ENCODE results near the gene CALML6.

DNA sequence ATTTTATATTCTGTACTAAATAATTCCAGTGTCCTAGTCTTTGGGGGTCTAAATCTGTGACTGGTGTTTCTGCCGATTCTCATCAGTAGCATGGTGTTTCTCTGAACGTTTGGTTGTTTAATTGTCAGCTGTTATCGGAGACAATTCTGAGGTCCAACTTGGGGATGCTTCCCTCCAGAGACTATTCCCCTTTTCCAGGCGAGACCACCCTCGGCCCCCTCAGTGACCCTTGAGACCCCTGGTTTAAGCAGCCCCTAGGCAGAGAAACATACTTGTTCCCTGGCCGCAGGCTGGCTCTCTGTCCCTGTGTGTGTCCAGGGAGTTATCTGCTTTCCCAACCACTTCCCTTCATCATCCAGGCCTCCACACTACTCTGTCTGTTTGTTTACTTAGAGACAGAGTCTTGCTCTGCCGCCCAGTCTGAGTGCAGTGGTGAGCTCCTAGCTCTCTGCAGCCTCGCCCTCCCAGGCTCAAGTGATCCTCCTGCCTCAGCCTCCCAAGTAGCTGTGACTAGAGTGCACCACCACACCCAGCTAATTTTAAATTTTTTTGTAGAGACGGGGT is 3.9 kb downstream of the TMEM88B start:
- RRBS: no CpG with 5 or more reads among the region's 9 CpGs

- RRBS: no CpG with 5 or more reads among the region's 9 CpGs
These were observed 632 bp upstream of the ATAD3B start for GRCh38 chr1:1470896-1471370.

GRCh38 chr1:1597297-1597905 is 2.5 kb downstream of the FNDC10 start:
- RRBS: no CpG with 5 or more reads among the region's 15 CpGs

GRCh38 chr1:1631365-1631509 is 736 bp upstream of the MMP23B start:
- RRBS: 5% methylated on average over 10 of the region's 11 CpGs

GRCh38 chr1:1661885-1662657 is 3.3 kb upstream of the CDK11B start:
- RRBS: no CpG with 5 or more reads among the region's 14 CpGs

GRCh38 chr1:1680847-1681300 is 11.7 kb downstream of the SLC35E2B start:
- RRBS: no CpG with 5 or more reads among the region's 12 CpGs

GRCh38 chr1:1782084-1782337 is 3.7 kb upstream of the NADK start:
- RRBS: no CpG with 5 or more reads among the region's 20 CpGs

- RRBS: no CpG with 5 or more reads among the region's 12 CpGs
These were observed 50.4 kb downstream of the GNB1 start for GRCh38 chr1:1840379-1840987.

GRCh38 chr1:1914806-1915510 is at the start of gene CALML6:
Gene CALML6, plus strand, starts transcription at chr1:1915260.
- RRBS: no CpG with 5 or more reads among the region's 16 CpGs

GRCh38 chr1:1959608-1960370 is 40.7 kb upstream of the TMEM52 start:
- RRBS: no CpG with 5 or more reads among the region's 30 CpGs

- RRBS: no CpG with 5 or more reads among the region's 15 CpGs
These were observed 13.2 kb downstream of the CFAP74 start for GRCh38 chr1:1990173-1990956.

GRCh38 chr1:2137717-2138051 is 56.9 kb downstream of the FAAP20 start:
- RRBS: no CpG with 5 or more reads among the region's 13 CpGs

GRCh38 chr1:2212504-2213546 is 15.3 kb upstream of the SKI start:
- RRBS: 2% methylated on average over 13 of the region's 53 CpGs

DNA sequence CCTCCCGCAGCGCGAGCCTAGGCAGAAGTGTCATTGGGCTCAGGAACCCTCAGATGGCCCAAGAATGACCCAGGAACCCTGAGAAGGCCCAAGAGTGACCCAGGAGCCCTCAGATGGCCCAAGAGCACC is 14.7 kb upstream of the SKI start:
- RRBS: no CpG with 5 or more reads among the region's 3 CpGs

DNA sequence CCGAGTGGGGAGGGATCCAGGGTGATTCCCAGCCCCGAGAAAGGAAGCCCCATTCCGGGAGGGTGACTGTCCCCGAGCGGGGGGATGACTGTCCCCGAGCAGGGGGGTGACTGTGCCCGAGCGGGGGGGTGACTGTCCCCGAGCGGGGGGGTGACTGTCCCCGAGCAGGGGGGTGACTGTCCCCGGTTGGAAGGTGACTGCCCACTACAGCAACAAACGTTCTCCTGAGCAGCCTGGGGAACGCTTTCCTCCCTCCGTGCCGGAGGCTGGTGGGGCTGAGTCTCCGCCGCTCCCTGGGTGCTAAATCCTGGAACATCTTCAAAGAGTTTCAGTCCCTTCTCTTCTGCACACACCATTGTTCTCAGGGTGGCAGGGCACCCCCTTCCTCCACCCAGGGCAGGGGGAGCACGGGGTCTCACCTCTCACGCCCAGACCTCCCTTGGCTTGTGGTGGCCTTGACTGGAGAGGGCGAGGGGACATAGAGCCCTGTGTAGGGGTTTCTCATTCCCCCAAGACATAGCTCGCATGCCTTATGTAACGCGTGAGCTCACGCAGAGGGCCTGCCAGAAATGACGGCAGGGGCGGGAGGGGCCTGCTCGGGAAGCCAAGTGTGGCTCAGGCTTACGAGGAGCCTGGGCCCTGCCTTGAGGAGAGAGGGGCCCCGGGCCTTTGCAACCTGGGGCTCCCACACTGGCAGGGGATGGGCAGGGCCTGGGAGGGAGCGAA is 14.3 kb upstream of the SKI start:
- RRBS: 4% methylated on average over 5 of the region's 31 CpGs

DNA sequence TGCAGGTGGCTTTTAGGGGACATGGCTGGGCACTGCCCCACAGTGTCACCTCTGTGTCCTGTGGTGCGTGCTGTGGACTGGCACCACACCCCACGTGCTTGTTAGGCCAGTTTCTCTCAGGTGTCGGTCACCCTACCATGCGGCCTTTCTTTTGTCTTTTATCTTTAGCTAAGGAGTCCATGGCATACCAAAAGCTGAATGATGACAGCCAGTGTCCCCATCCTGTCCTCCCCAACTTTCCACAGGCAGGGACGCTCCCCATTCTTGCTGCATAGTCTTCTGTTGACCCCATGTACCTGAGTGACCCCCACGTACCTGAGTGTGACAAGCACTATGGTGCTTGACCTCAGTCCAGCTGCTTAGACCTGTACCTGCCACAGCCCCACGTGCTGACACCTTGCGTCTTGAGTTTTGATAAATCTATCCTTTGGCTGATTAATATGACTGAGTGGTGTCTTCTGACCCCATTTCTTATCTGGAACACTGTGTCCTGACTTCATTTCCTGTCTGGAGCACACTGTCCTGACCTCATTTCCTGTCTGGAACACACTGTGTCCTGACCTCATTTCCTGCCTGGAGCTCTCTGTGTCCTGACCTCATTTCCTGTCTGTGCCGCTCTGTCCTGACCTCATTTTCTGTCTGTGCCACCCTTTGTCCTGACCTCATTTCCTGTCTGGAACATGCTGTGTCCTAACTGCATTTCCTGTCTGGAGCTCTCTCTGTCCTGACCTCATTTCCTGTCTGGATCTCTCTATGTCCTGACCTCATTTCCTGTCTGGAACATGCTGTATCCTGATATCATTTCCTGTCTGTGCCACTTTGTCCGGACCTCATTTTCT is 27.0 kb downstream of the SKI start:
- RRBS: 56% methylated on average over 1 of the region's 10 CpGs

- RRBS: no CpG with 5 or more reads among the region's 18 CpGs
These were observed 61.2 kb downstream of the SKI start for GRCh38 chr1:2289178-2289919.

GRCh38 chr1:2303773-2304050 is 75.6 kb downstream of the SKI start:
- RRBS: 56% methylated on average over 2 of the region's 21 CpGs

DNA sequence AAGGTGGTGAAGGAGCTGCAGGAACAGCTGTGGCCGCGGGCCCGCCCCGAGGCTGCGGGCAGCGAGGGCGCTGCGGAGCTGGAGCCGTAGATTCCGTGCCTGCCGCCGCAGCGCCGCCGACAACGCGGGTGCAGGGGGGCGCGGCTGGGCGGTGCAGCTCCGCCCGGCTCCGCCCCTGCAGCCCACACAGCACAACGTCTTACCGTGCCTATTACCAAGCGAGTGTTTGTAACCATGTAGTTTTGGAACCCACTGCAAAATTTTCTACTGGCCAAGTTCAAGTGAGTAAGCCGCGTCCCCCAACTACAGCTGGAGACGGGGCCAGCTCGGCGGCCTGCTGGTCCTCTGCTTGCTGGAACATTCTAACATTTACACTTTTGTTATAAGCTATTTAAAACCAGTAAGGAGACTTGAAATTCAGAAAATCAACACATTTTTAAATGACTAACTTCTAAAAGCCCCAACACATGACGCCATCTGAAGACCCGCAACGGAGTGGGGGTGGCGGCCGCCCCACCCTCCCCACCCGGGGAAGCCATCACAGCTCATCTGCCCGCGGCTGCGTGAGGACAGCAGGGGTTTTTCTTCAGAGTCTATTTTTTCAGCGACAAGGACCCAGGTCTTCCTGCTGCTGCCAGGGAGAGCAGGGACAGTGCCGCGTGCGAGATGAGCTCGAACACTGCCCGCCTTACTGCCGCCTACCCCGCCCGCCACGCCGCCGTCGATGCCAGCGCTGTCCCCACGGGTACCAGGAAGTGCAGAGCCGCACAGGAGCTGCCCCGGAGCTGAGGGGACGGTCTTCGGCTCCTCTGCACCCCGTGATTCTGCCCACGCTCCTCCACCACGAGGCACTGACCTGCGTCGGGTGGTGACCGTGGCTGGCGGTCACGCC is 78.8 kb downstream of the SKI start:
- RRBS: no CpG with 5 or more reads among the region's 67 CpGs

DNA sequence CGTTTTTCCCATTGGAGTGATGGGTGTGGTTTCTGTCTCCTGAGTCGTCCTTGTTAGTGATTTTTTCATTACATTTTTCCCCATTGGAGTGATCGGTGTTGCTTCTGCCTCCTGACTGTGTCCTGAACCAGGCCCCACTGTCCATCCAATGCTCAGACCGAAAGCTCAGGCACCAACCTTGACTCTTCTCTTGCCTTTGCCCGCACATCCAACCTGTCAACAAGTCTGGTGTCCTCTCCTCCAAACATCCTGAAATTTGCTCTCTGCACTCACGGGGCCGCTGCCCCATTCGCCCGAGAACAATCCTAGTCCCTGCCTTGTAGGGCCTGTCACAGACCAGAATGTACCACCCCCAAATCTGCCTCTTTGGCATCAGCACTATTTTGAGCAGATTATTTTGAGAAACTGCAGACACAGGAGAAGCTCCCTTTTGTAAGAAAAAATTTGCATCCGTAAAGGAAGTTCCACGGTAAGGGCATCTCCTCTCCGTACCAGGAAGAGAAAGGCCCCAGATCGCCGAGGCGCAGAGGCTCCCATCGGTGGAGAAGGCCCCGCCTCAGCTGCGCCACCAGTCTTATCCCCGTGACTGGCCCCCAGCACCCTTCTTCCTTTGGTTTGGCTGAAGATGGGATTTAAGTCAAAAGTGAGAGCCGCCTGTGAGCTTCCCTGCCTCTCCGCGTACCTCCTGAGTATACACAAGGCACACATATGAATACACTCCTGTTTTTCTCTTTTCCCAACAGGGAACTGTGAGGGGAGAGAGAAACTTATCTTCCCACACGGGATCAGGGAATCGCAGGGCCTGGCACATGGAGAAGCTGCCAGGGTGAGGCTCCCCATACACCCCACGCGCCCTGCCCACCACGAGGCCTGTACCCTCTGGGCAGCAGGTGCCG is 7.0 kb downstream of the MORN1 start:
- RRBS: no CpG with 5 or more reads among the region's 28 CpGs